Gastroesophageal sphincter (tissue), 4 donors: ENCODE data around the genes DDX46 and NEUROG1.

DNA sequence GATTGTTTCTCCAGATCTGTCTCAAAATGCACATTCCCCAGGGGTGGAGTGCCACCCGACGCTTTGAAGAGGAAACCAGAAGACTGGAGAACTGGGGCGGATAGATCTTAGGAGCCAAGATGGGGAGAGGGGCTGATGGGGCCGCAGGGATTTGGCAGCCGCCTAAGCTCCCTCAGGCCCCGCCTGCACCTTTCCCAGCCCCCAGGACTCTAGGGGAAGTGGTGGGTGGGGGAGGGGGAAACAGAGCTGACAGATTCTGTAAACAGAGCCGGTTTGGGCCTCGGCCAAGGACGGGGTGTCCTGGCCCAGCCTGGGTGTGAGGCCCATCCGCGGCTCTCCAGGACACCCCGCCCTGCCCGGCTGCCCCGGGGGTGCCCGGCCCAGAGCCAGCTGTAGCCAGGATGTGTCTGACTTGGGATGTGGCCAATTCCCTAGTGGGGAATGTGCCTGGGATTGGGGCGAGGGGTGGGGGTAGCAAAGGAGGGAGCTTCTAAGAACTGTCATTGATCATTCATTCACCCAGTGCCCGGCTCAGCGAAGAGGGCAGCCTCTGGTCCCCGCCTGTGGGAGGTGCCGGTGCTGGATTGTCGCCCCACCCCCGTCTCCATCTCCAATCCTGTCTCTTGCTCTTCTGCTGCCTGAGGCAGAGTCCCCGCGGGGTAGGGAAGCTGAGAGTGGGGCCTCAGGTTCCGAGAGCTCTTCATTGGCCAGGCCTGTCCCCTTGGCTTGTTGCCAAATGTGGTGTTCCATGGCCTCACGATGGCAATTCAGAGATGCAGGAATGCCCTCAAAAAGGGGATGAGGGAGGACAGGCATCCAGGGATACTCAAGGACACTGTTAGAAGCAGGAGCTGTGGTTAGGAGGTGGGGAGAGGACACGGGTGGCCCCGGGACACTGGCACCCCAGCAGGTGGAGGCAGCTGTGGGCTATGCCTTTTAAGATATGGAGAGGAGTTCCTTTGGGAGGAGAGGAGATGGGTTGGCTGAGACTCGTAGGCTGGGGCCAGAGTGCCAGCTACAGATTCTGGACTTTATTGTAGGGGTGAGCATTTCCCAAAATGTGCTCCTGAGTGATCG, 54.9 kb upstream of the CDKN2AIPNL start:
- PRO-cap, result bidirectional peak, plus-strand start at position 514 of the sequence, minus-strand start at position 211 of the sequence; bidirectional peak, plus-strand start at position 646 of the sequence, minus-strand start at position 633 of the sequence
- RAMPAGE, long total RNA, 4 experiments, result no peak in any of the 4 experiments

GRCh38 chr5:134524110-134524528, 1.4 kb upstream of the JADE2 start:
- PRO-cap, result bidirectional peak, plus-strand start at chr5:134524388, minus-strand start at chr5:134524404
- RAMPAGE, long total RNA, 4 experiments, result start-site peak on the plus strand in 4 of 4 experiments, at chr5:134524329-134524480 at its widest, 17 to 30 reads per replicate

DNA sequence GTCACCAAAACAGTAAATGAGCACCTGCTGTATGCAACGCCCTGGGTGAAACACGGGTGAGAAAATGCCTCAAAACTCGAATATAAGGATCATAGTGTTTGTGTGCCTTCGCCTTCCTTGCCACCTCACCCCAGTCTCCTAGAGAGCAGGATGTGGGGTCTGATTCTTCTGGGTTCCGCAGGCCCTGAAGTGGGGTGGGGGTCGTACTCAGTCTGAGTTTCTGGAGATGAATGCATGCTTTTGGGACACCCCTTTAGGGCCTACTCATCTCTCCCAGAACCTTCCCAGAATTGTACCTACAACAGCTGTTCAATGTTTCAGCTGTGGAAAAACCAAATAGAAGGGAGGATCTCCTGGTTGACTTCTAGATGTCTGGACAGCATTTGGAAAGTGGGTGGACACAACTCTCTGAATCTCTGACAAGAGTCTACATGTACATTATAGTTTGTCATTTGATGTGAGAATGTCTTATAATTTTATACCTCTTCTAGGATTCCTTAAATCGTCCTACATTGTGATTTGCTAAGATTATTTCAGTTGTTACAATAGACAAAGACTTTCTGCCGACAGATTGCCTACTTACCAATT, 889 bp downstream of the SEC24A start:
- PRO-cap, result no peak
- RAMPAGE, long total RNA, 4 experiments, result no peak in any of the 4 experiments

- PRO-cap, result bidirectional peak, plus-strand start at chr5:134758781, minus-strand start at chr5:134758617
- RAMPAGE, long total RNA, 4 experiments, result start-site peak on the plus strand in 3 of 4 experiments, at chr5:134758774-134758933 at its widest, 32 to 840 reads per replicate
Observed at GRCh38 chr5:134758285-134759554, at the start of gene DDX46. DDX46 (plus strand) TSS chr5:134758779.

DNA sequence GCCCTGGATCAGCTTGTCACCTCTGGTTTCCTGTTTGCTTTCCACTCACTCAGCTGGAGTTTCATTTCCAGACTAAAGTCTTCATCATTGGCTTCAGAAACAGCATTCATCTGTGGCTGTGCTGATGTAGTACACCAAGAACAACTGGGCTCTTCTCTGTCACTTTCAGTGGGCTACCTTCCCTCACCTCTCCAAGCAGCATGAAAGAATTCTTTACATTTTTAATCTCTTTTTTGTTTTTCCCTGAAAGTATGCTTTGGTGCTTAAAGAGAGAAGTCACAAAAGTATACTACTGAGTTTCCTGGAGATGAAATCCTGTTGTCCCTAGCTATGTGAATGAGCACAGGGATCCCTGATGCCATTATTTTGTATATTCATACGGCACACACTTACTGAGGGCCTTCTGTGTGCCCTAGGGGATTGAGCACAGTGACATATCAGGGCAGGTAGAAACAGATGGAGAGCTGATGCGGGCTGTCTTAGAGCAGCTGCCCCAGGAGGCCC, 2.1 kb upstream of the CATSPER3 start:
- PRO-cap, result no peak
- RAMPAGE, long total RNA, 4 experiments, result no peak in any of the 4 experiments

DNA sequence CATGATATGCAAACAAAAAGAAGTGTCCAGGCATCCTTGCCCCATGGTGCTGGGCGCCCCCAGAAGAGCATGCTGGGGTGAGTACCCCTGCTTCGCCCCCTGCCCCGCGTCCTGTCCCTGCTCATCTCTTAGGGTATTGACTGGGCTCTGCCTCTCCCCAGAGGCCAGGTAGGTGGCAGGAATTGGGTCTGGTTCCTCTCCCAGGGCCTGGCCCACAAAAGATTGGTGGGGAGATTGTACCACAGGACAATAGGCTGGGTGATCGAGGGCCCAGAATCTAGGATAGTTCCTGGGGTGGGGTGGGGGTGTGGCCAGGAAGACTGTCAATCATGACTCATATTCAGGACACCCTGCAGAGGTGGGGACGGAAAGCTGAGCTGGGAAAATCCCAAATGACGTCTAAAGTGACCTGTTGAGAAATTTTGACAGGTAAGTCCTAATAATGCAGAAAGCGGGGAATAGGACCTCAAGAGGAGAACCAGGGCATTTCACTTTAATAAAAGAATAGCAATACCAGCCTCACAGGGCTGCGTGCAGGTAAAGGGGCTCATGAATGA, 8.9 kb downstream of the PITX1 start:
- PRO-cap, result no peak
- RAMPAGE, long total RNA, 4 experiments, result no peak in any of the 4 experiments

DNA sequence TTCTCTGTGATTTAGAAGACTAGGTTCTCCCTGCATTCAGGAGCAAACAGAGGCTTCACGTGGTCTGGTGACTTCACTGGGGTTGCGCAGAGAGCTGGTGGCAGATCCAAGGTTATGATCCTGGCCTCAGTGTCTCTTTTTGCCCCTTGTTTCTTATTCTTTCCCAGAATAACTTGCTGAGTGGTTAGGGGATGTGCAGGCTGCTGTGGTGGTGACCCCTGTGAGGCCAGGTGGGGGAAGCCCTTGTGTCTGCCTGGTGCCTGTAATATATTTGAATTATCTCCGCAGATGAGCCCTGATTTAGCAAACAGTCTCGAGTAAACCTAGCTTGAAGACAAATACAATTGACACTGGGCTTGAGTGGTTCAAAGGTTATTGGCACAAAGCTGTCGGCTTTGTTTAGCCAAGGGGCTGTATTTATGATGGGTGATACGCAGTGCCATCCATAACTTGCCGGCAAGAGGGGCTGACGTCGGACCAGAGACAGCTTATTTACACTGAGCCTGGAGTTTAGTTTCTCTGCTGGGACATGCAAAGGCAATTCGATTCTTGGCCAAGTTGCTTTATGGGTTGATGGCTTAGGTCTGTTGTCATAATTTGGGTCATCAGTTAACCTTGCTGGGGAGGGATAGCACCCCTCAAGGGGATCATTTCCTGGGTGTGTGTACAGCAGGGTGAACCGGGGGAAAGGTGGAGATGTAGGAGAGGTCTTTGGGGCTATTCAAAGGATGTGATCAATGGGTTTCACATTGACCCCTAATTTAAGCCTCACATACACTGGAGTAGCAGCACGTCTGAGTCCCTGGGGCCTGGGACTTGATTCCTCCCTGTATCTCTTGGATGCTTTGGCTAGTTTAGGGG, 20.0 kb upstream of the PITX1 start:
- PRO-cap, result no peak
- RAMPAGE, long total RNA, 4 experiments, result no peak in any of the 4 experiments

DNA sequence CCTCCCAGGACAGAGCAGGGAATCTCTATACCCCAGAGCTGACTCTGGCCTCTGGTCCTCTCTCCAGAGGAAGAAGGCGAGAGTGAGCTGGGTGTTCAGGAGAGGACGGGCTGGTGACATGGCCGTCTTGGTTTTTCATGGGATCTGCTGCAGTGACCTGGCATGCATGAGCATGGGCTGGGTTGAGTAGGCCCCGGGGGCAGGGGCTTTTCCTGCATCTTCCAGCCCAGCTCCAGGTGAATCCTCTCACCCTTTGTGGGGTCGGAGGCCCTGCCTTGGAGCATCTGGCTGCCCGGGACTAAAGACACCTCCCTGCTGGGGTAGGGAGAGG, 28.1 kb upstream of the PITX1 start:
- PRO-cap, result no peak
- RAMPAGE, long total RNA, 4 experiments, result no peak in any of the 4 experiments

DNA sequence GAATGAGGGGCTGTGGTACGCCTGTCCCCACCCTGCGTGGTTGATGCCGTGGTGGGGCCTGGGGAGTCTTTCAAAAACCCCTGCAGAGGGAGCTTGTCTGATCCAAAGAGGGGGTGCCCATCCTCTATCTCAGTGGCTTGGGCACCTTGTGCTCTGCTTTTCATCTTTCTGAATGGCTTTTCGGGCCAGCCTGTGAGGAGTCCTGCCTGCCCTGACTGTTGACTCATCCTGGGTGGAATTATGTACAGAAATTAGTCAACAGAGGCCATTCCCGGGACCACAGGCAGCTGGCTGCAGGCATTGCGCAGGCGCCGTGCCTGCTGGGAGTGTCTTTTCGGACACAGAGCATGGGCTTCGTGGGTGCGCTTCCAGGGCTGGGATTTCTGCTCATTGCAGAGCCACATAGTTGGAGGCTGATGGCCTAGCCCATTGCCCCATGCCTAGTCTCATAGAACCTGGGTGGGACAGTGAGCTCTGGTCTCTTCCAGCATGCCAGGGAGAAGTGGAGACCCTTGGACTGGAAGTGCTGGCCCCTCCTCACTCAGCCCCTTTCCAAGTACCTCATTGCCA, 93.8 kb upstream of the PITX1 start:
- PRO-cap, result no peak
- RAMPAGE, long total RNA, 4 experiments, result no peak in any of the 4 experiments

- PRO-cap, result no peak
- RAMPAGE, long total RNA, 4 experiments, result no peak in any of the 4 experiments
Observed at GRCh38 chr5:135264724-135265583, 134.1 kb downstream of the MACROH2A1 start.

DNA sequence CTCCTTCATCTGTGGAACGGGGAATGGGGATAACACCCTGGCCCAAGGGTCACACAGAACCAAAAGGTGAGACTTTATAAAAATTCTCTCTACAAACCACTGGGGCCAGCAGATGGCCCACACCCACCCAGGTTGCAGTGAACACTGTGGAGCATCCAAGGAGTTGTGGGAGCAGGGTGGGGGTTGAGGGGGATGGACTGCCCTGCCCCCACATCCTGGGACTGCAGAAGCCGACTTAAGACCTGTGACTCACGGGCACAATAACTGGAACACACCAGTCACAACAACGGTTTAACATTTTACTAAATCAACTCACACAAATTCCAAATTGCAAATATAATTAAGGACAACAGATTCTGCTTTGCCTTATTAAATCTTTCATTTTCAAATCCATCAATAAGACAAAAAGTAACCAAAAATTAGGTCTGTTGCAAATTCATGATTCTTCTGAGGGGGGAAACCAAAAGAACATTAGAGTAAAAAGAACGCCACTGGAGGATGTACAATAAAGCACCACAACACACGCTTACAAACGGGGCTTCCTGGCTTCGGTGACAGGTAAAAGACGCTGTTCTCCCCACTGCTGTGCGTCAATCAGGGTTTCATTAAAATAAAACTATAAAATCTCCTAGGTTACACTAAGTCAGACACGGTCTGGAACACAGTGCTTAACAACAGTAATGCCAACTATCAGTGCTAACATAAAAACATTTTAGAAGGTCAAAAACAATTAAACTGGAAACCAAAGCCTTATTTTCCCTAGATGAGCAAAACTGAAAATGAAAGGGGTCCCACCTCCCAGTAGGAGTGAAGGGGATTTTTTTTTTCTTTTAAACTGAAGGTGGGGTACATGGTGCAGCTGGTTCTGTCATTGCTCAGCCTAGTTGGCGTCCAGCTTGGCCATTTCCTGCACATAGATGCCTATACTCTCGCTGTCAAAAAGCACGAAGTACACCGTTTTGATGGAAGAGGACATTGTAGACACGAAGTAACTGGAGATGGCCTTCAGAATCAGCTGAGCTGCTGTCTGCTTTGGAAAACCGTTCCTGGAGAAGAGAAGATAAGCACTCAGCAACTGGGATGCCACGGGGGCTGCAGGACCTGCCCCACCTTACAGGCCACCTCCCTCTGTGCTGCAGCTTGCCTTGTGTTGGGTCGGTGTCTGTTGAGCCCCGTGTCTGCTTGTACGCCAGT, 64.5 kb downstream of the MACROH2A1 start:
- PRO-cap, result no peak
- RAMPAGE, long total RNA, 4 experiments, result no peak in any of the 4 experiments

DNA sequence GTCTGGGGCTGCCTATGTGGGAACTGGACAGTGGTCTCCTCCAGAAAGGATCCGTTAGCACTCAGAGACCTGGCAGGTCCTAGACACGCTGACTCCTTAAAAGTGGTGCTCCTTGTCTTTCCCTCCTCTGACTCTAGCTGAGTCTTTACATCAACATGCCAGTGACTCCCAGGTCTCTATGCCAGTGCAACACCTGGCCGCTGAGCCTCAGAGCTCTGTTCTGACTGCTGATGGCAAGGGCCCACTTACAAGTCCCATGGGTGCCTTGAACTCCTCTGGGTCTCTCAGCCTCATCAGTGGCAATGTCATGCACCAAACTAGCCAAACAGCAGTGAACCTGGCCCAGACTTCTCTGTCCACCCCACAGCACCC, 7.7 kb downstream of the MACROH2A1 start:
- PRO-cap, result no peak
- RAMPAGE, long total RNA, 4 experiments, result no peak in any of the 4 experiments

DNA sequence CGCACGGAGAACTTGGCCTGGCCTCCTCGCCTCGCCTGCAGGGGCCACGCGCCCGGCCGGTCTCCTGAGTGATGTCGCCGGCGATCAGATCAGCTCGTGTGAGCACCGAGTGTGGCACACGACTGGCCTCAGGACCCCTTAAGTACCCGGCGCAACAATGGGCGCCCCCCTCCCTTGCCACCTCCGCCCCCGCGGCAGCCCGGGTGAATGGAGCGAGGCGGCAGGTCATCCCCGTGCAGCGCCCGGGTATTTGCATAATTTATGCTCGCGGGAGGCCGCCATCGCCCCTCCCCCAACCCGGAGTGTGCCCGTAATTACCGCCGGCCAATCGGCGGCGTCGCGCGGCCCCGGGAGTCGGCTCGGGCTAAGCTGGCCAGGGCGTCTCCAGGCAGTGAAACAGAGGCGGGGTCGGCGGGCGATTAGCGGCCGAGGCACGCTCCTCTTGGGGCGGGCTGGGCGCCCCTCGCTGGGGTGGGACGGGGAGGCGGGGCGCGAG, at the start of gene NEUROG1:
TSS of gene NEUROG1 (minus strand) at position 116 of the 496 bp plus-strand sequence.
- PRO-cap, result no peak
- RAMPAGE, long total RNA, 4 experiments, result no peak in any of the 4 experiments

DNA sequence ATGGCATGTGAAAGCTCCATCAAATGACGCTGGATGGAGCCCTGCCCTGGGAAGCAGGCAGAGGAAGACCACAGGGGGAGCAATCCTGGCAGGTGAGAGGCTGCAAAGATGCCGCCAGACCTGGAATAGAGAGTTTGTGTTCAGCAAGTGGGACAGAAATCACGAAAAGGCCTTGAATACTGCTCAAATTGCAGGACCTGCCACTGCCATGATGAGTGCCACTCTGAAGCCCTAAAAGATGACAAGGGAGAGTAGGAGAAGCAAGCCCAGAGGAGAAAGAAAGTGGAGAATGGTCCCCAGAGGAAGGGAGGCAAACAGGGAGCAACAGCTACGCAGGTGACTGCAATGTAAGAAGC, 30.7 kb upstream of the TGFBI start:
- PRO-cap, result no peak
- RAMPAGE, long total RNA, 4 experiments, result no peak in any of the 4 experiments

DNA sequence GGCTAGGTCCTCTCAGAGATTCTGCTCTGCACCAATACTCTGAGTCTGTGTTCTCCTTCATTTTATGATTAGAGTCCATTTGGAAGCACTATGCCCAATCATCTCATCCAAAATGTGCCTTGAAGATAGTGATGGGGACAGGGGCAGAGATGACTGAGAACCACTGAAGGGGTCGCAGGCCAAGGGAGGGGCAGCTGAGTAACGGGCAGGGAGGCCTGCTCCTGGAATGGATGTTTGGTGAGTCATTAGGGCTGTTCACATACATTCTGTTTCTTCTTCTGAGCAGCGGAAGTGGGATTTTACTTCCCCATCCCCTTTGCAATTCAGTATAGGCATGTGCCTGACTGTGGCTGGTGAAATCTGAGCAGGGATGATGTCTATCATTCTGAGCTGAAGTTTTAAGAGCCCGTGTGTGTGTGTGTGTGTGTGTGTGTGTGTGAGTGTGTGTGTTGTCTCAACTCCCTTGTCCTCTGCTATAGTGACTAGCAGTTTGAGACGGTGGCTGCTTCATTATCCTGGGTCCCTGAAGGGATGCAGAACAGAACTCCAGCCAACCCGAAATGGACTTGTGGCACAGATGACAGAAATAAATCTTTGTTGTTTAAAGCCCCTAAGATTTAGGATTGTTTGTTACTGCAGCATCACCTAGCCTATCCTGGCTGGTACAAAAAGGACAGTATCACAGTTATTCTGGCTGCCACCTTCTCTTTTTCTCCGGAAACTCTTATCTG, 29.3 kb upstream of the TGFBI start:
- PRO-cap, result no peak
- RAMPAGE, long total RNA, 4 experiments, result no peak in any of the 4 experiments

- PRO-cap, result no peak
- RAMPAGE, long total RNA, 4 experiments, result no peak in any of the 4 experiments
Observed at GRCh38 chr5:136024346-136024547, 4.5 kb upstream of the TGFBI start.

DNA sequence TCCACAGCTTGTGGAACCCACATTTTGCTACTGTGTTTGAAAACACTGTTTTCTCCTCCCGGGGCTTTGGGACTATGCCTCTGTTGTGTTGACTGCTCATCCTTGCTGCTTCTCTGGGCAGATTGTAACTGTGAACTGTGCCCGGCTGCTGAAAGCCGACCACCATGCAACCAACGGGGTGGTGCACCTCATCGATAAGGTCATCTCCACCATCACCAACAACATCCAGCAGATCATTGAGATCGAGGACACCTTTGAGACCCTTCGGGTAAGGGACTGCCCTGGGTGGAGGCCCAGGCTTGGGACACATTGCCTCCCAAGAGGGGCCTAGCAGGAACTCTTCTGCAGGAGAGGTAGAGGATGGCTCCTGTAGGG, 18.4 kb downstream of the TGFBI start:
- PRO-cap, result no peak
- RAMPAGE, long total RNA, 4 experiments, result no peak in any of the 4 experiments

GRCh38 chr5:136056450-136057269, 27.9 kb downstream of the TGFBI start:
- PRO-cap, result no peak
- RAMPAGE, long total RNA, 4 experiments, result no peak in any of the 4 experiments

DNA sequence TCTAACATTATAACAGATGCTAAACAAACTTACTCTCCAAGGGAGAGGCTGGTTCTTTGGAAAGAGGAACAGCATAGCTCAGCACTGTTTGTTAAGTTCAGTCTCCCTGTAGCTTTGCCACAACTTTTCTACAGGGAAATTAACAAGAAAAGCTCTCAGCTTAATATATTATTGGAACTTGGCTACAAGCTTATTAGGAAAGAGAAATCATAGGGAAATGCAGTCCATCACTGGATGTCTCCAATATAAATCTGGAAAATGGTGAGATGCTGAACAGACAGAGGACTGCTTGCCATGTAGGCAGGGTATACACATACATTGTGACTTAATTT, 275.1 kb downstream of the SPOCK1 start:
- PRO-cap, result unidirectional peak, plus-strand start at position 193 of the sequence
- RAMPAGE, long total RNA, 4 experiments, result no peak in any of the 4 experiments

DNA sequence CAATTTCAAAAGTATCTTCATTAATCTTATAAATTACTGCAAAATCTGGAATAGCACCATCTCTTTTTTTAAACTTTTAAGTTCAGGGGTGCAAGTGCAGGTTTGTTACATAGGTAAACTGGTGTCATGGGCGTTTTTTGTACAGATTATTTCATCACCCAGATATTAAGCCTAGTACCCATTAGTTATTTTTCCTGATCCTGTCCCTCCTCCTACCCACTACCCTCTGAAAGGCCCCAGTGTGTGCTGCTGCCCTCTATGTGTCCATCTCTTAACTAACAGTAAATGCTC, 46.4 kb upstream of the HNRNPA0 start:
- PRO-cap, result no peak
- RAMPAGE, long total RNA, 4 experiments, result no peak in any of the 4 experiments